ENCODE results near the genes ELF3 and LGR6.

DNA sequence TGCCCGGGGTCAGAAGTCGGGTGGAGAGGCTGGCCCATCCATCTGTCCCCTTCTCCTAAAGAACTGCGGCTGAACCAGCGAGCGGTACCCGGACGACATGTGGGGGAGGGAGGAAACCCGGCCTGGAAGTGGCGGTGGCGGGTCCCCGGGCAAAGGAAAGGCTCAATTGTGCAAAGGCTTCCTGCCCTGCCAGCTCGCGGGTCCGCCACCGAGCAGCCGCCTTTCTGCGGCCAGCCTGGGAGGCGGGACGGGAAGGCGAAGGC is 410 bp upstream of the NAV1 start:
- CAGE, long polyA plus RNA = no peak
- RRBS = 5% methylated on average over 6 of the region's 20 CpGs

- CAGE, long polyA plus RNA = no peak
- RRBS = no CpG with 5 or more reads among the region's 1 CpG
Observed at GRCh38 chr1:201541249-201541524, 2.3 kb downstream of the NAV1 start.

DNA sequence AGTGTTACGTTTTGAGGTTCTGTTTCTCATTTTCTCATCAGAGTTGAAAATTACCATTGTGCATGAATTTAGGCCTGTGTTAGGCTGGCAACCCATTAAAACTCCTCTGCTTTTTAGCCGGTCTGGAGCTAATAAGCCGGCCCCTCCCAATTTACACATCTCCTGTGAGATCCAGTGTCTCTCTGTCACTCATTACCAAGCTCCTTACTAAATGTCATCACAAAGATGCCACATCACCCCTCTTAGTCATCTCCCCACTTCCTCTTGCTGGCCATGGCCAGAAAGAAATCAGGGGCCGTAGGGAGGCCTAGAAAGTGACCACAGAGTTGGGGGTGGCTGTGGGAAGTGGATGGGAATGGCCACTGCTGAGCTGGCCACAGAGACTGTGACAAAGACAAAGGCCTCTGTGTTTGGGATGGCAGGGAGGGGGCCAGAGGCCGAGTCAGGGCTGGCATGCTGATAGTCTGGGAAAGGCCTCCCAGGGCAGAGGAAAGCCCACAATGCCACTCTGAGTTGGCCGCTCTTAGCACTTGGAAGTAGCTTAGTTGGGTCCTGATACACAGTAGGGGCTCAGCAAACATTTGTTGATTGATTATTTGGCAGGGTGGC is 12.9 kb downstream of the NAV1 start:
- CAGE, long polyA plus RNA = no peak
- RRBS = no CpG with 5 or more reads among the region's 6 CpGs

DNA sequence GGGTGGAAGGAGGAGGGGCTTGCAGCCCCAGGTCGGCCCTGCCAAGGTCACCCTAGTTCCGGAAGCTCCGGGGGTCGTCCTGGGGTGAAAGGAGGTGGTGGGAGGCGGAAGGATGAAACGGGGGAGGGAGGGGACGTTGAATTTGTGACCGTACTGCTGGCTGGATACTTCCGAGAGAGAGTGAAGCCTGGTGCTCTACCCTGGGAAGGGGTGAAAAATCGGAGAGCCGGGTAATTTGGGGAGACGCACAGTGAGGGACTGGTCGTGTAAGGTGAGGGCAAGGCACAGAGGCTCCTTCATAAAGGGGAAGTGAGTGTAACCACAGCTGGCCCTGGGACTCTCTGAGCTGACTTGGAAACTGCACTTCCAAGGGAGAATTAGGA is 88.5 kb upstream of the IPO9 start:
- CAGE, long polyA plus RNA = no peak
- RRBS = 0% methylated on average over 2 of the region's 13 CpGs

DNA sequence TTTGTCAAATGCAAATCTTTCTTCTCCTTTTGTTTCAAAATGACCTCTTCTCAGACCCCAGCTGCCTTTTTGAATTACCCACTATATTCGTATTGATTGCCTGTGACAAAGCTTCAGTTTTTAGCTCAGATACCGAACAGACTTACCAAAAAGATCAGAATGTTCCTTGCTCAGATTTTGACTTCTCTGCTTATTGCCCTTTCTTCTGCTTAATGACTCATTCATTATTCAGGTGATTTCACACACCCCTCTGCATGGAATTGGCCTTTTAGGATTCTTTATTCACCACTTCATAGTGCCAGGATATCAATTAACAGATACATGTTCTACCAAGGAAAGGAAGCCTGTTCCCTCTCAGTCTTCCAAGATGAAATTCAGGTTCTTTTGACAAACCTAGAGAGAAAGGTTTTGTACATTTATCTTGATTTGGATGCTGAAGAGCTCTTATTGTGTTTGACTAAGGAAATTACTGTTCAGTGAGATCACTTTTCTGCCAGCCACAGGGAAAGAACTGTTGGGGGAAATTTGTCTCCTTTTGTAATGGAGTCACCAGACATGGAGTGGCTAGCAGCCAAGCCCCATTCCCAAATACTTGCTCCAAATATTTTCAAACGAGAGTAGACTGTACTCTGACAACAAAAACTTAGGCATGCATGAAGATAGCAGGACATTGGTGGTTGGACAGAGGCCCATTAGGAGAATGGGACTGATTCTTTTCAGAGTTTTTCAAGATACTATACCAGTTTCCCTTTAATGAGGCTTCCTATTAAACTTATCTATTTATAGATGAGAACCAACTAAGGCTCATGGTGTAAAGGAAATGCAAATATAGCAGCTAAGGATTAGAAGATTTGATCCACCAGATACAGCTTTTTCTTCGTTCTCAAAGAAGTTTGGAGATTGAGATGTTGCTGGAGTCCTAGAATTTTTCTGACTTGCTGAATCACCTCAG is 21.0 kb downstream of the IPO9 start:
- CAGE, long polyA plus RNA = no peak
- RRBS = no CpG with 5 or more reads among the region's 4 CpGs

GRCh38 chr1:201965176-201965499 is 9.8 kb downstream of the TIMM17A start:
- CAGE, long polyA plus RNA = no peak
- RRBS = no CpG with 5 or more reads among the region's 1 CpG

- CAGE, long polyA plus RNA = no peak
- RRBS = under 1% methylated on average over 10 of the region's 66 CpGs
Observed at GRCh38 chr1:201982825-201983945, 737 bp downstream of the RNPEP start.

DNA sequence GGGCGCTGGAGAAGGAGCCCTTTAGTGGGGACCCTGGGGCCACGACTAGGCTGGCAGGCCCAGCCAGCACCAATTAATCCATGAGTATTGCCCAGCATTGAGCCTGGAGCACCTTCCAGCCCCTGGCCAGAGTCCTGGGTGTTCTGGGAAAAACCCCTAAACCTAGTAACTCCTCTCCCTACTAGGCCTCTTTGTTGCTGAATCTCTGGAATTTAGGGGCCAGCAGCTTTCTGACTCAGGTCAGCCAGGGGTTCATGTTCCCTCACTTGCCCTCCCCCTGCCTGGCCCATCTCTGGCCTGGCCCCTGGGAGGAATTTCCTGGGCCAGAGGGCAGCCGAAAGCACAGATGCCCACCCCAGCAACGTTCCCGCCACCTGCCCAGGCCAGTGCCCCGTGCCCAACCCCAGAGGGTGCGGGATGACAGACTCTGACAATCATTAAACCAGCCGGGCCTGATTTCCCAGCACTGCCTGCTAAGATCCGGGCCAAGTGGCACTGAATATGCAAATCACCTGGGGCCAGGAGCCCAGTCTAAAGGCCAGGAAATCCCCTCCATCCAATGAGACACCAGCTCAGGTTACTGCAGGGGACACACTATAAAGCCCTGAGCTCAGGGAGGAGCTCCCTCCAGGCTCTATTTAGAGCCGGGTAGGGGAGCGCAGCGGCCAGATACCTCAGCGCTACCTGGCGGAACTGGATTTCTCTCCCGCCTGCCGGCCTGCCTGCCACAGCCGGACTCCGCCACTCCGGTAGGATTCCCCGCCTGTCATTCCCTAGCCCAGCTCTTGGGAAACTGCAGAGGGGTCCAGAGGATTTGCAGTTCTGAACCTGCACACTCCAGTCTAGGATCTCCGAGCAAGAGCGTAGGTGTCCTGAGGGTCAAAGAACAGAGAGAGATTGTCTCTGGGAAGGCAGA is at the start of gene ELF3:
Gene ELF3 (plus strand): TSS at position 630 of the 916 bp plus-strand sequence.
- CAGE, long polyA plus RNA = no peak
- RRBS = 78% methylated on average over 7 of the region's 22 CpGs

DNA sequence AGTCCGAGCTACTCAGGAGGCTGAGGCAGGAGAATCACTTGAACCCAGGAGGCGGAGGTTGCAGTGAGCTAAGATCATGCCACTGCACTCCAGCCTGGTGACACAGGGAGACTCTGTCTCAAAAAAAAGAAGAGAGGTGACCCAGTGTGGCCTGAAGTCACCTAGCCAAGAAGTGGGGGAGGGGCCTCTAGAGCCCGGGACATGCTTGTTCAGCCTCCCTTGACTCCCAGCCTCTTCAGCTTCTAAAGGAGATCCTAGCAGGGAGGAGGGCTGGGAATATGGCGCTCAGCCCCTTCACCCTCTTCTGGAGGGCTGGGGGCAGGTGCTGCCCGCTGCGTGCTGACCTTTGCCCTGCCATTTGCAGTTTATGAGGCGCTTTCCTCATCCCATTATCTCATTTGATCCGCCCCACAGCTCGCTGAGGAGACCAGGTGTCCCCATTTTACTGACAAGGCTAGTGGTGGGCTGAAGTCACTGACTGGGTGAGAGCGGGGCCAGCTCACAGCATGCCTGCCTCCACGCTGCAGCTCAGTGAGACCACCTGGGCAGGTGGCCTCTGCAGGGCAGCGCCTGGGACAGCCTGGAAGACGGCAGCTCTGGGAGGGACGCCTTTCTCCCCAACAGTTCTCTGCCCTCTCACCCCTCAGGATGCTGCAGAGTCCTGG is 7.4 kb downstream of the ELF3 start:
- CAGE, long polyA plus RNA = no peak
- RRBS = no CpG with 5 or more reads among the region's 14 CpGs

GRCh38 chr1:202057996-202059027 is 47.9 kb downstream of the ELF3 start:
- CAGE, long polyA plus RNA = no peak
- RRBS = no CpG with 5 or more reads among the region's 5 CpGs

DNA sequence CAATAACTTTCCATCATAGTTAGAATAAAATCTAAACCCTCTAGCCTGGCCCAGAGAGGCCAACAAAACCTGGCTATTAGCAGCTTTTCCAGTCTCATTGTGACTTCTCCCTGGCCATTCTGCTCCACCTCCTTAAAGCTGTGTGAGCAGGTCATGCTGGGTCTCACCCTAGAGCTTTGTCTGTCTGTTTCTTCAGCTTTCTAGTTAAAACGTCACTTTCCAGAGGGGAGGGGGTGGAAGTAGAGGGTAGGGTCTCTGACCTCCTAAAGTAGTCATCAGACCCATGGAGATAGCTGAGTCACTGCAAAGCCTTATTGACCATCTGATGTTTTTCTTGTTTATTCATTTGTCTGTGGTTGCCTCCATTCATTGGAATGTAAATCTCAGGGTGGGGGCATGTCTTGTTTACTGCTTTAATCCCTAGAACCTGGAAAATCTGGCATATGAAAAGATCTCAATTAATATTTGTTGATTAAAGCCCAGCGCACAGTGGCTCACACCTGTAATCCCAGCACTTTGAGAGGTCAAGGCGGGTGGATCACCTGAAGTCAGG is 52.7 kb downstream of the ELF3 start:
- CAGE, long polyA plus RNA = no peak
- RRBS = no CpG with 5 or more reads among the region's 3 CpGs

- CAGE, long polyA plus RNA = no peak
- RRBS = no CpG with 5 or more reads among the region's 20 CpGs
Observed at GRCh38 chr1:202135252-202136142, 9.0 kb downstream of the ARL8A start.

GRCh38 chr1:202193498-202194265 is at the start of gene LGR6:
LGR6 (plus strand) TSS chr1:202193799.
- CAGE, long polyA plus RNA = no peak
- RRBS = 4% methylated on average over 42 of the region's 63 CpGs

- CAGE, long polyA plus RNA = no peak
- RRBS = no CpG with 5 or more reads among the region's 8 CpGs
Observed at GRCh38 chr1:202200681-202201052, 7.1 kb downstream of the LGR6 start.

GRCh38 chr1:202483197-202483699 is 134.7 kb downstream of the PPP1R12B start:
- CAGE, long polyA plus RNA = no peak
- RRBS = no CpG with 5 or more reads among the region's 4 CpGs

- CAGE, long polyA plus RNA = no peak
- RRBS = no CpG with 5 or more reads among the region's 16 CpGs
Observed at GRCh38 chr1:202543513-202544314, 166.5 kb downstream of the SYT2 start.

DNA sequence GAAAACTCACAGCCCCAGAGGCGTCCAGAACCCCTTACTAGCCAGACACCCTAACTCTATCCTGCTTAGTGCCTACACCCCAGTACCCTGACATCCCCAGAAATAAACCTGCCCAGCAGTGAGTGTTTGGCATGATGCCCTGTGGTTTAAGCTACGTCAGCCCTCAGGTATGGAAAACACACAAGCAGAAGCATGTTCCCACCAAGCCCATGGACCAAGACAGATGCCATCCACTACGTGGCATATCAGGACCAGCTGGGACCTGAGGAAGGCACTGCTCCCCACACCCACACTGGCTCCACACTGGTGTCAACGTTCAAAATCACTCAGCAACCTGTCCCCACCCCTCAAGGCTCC is 116.4 kb downstream of the SYT2 start:
- CAGE, long polyA plus RNA = no peak
- RRBS = no CpG with 5 or more reads among the region's 4 CpGs

DNA sequence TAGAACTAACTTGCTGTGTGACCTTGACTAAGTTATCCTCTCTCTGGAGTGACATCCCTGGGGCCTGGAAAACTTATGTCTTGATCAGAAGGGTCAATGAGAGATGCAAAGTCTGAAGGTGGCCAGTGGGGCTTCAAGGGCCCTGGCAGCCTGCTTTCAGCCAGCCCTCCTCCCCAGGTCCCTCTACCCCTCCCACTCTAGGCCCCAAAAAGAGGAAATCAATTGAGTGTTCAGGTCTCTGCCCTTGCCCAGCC is 56.5 kb downstream of the SYT2 start:
- CAGE, long polyA plus RNA = no peak

DNA sequence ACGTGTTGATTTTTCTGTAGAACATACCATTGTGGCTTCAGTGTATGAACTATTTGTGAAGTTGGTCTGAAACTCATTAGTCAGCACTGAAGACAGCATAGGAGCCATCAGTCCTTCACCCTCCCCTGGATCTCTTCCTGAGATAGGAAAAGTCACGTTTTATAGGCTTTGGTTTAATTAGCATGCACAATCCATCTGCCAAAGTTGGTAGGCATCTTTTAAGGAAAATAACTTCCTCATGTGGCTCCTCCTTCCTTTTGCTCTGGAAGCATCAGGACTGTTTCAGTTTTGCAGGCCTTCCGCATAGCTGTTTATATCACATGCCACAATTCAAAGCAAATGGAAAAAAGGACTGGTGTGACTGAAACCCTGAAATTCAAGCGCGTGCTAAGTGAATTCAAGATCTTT is 1.5 kb upstream of the RABIF start:
- CAGE, long polyA plus RNA = no peak
- RRBS = no CpG with 5 or more reads among the region's 5 CpGs

DNA sequence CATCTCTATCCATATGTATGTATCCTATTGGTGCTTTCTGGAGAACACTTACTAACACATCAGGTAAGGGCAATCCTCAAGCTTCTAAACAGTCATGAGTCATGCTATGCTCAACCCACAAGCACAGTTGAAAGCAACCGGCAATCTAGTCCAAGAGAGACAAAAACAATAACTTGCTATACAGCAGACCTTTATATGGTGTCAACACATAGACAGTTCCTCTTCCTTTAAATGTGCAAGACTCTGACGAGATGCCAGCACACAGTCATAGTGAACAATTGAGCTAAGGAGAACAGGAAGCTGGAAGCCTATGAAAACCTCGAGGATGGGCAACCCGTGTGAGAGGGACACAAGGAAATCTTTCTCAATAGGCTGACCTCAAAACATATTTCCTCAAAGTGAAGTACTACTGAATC is 5.3 kb downstream of the ADIPOR1 start:
- CAGE, long polyA plus RNA = no peak
- RRBS = no CpG with 5 or more reads among the region's 4 CpGs